ENCODE results near the gene EXO1.

GRCh38 chr1:241847687-241848434 is at the start of gene EXO1:
Gene EXO1, plus strand, starts transcription at chr1:241848204.
- PRO-cap = no peak

GRCh38 chr1:241934044-241934567 is 23.5 kb upstream of the BECN2 start:
- PRO-cap = no peak

- PRO-cap = no peak
Measured at GRCh38 chr1:242784019-242784664, 259.6 kb upstream of the PLD5 start.

DNA sequence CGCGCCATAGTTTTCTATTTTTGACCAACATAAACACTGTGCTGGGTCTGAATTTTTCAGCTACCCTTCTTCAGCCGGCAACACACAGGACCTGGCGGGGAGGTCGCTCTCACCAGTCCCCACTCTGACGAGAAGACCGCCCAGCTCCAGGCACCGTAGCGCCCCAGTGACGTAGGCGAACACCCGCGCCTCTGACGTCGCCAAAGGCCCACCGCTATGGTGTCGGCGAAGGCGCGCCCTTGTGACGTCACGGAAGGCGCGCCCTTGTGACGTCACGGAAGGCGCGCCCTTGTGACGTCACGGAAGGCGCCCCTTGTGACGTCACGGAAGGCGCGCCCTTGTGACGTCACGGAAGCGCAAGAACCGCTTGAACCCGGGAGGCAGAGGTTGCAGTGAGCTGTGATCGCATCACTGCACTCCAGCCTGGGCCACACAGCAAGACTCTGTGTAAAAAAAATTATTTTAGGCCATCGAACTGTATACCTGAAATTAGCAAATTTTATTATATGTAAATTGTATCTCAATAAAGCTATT is 153.5 kb downstream of the CEP170 start:
- PRO-cap = unidirectional peak, minus-strand start at position 126 of the sequence; unidirectional peak, minus-strand start at position 193 of the sequence

- PRO-cap = no peak
Measured at GRCh38 chr1:243248721-243249384, 6.2 kb downstream of the CEP170 start.

DNA sequence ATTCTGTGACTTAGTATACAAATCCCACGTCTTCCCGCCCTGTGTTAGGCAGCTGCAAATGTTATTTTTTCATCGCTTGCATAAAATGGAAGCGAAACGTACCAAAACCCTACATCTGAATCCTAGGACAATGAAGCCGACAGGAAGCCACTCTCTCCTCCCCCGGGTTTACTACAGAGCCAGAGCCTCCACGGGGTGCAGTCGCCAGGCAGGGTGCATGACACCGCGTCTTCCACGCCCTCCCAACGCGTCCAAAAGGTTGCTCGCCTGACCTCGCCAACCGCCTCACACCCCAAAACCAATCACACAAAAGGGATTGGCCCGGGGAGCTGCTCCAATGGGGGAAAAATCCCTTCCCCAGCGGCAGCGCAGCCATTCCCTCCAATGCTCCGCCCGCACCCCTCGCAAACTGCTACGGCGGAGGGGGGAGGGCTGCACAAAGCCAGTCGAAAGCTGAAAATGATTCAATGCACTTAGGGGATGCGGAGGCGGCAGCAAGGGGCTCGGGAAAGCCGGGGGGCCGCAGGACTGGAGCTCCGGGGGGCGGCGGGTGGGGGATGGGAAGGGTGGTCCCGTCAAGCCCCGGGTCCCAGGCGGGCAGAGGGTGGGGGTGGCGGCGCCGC is 721 bp downstream of the CEP170 start:
- PRO-cap = bidirectional peak, plus-strand start at position 182 of the sequence, minus-strand start at position 170 of the sequence; bidirectional peak, plus-strand start outside the sequence, minus-strand start at position 411 of the sequence

- PRO-cap = no peak
Measured at GRCh38 chr1:243267721-243268365, 12.0 kb downstream of the SDCCAG8 start.

GRCh38 chr1:243396630-243397357 is 141.0 kb downstream of the SDCCAG8 start:
- PRO-cap = no peak

- PRO-cap = no peak
Measured at GRCh38 chr1:243481949-243482813, 226.3 kb downstream of the SDCCAG8 start.

DNA sequence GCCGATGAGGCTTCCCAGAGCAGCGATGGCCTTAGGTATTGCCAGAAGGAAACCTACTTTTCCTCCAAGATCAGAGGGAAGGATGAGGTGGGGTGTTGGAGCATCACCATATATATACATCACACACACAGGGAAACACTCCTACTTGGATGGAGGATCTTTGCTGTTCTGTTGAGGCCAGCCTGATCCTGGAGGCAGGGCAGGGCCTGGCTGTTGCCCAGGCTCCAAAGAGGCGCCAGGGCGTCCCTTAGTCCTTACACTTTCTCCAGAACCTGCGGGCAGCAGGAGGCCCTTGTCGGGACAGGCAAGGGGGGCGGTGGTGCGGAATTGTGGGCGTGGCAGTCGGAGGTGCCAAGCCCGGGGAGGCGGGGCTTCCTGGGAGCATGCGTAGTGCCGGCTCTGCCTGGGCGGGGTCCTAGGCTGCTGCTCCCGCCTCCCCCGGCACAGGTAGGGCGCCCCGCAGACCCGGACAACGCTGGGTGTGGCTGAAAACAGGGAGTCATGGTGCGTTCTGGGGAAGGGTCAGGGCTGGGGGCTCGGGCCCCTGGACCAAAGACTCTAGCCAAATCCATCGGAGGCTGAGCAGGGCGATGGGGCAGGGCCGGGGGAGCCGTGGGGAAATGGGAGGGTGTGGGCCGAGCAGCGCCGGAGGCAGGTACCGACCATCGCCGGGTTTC is 231.7 kb downstream of the SDCCAG8 start:
- PRO-cap = no peak

DNA sequence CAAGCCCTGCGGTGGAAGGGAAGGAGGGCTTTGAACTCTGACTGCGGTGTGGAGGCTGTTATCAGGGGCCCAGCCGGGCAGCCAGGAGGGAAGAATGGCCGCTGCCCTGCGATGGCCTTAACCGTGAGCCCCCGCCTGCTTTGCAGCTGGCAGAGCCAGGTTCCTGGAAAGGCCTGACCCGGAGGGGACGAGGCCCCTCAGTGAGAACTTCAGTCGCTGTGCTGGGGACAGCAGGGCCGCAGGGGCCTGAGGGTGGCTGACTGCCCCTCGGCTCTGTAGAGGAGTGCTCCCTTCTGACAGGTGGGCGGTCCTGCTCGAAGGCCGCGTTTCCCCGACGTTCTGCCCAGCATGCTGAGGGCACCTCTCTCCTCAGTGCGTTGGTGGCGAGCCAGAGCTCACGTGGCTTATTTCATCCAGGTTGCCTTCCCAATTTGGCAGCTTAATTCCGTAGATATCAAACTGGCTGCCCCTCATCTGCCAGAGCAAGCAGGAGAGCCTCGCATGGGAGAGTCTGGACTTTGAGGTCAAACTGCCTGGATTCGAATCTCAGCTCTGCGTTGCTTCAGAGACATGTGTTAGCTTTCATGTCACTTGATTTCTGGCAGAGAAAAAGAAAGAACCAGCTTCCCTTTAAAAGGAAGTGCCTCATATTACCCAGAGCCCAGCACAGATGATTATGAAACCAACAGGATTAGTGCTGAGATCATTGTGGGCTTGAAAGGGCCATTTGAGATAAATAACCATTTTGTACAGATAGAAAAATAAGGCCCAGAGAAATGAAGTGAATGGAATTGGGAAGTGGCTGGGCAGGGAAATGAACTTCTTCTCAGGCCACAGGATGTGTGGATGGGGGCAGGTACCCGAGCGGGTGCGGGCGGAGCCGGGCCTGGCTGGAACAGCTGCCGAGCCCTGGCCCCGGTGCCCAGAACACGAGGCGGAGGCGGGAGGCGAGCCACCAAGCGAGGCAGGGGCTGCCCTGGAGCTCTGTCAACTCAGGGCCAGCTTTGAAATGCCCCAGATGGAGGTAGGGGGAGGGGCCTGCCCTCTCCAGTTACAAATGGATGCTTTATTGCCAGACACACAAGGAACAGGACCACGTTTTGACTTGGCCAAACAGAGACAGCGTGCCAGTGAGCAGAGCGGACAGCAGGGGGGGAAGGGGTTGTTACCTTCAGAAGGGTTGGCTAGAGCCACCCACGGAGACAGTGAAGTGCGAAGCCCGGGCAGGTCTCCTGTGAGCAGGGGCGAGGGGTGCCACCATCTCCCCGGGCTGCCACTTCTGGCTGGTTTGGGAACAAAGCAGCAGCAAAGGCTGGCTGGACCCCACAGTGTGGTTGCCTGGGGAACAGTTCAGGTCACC is 240.0 kb downstream of the SDCCAG8 start:
- PRO-cap = no peak

- PRO-cap = unidirectional peak, minus-strand start at chr1:243843268
Measured at GRCh38 chr1:243843070-243843572, 6.9 kb downstream of the AKT3 start.

GRCh38 chr1:244046664-244047639 is 4.1 kb upstream of the ZBTB18 start:
- PRO-cap = no peak

- PRO-cap = bidirectional peak, plus-strand start at chr1:244047794, minus-strand start at chr1:244047731; unidirectional peak, minus-strand start at chr1:244047893; unidirectional peak, minus-strand start at chr1:244048103; bidirectional peak, plus-strand start at chr1:244048536, minus-strand start at chr1:244048241
Measured at GRCh38 chr1:244047640-244048302, 3.3 kb upstream of the ZBTB18 start.

- PRO-cap = no peak
Measured at GRCh38 chr1:244063502-244063994, 12.5 kb downstream of the ZBTB18 start.

- PRO-cap = no peak
Measured at GRCh38 chr1:244092155-244092687, 41.1 kb downstream of the ZBTB18 start.

GRCh38 chr1:244186374-244187126 is 135.5 kb downstream of the ZBTB18 start:
- PRO-cap = no peak

- PRO-cap = no peak
Measured at GRCh38 chr1:244269287-244269574, 83.2 kb upstream of the C1orf100 start.

- PRO-cap = no peak
Measured at GRCh38 chr1:244300789-244301396, 51.5 kb upstream of the C1orf100 start.

DNA sequence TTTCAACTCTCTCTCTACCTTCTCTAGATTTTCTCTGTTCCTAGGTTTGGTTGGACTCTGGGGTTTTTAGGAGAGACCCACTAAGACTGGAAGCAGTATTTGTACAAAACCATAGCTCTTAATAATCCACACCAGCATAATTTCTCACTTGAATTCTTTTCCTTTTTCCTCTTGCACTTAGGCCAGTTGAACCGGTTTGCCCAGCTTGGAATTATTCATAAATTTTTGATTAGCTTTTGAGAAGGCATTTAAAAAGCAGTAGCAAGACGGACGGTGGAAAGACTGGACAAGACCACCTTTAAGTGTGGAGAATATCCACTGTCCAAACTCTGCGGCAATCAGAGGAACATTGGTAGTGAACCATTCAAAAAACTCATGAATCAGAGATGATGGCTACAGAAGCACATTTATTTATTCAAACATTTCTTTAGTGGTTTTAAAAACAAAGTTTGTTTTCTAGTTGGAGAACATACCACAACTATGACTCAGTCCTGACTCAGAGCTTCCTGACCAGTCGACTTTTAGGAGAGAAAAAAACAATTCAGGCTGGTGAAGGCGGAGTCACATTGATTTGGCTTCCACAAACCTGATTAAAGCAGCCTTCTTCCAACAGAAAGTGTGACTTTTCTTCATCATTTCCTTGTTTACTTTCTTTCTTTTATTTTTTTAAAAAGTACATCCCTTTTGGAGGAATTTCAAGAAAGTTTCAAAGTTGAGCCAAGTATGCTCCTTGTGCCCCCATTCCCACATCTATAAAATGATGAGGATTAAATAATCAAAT is 29.6 kb upstream of the C1orf100 start:
- PRO-cap = no peak